SP-49 (cell line): ENCODE results near the gene CNIH4.

GRCh38 chr1:223755011-223755822 is 42.9 kb downstream of the CAPN2 start:
- PRO-cap: no peak

DNA sequence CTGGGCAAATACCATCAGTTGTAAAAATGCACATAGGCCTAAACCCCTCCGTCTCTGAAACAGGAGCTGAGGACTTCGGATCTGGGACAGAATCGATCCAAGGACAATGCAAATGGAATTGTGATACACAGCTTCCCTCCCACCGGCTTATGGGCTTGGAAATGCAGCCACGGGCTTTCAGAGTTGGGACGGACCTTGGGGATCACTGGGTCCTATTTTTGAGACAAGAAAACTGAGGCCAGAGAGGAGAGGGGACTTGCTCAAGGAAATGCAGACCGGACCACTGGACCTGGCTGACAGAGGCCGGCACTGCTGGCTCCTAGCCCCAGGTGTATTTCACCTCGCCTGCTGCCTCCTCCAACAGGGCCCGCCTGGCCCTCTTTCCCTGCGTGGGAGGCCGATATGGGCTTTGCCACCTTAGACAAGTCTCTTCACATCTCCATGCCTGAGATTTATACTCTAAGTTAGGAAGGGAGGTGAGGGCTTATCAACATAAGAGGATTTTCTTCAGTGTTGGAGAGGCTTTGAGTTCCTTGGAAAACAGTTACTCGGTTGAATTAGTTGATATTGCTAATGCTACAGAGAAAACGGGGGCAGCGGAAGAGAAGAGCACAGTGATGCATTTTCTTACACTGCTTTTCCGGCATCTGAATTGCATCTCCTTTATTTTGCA is 44.5 kb downstream of the CAPN2 start:
- PRO-cap: no peak

DNA sequence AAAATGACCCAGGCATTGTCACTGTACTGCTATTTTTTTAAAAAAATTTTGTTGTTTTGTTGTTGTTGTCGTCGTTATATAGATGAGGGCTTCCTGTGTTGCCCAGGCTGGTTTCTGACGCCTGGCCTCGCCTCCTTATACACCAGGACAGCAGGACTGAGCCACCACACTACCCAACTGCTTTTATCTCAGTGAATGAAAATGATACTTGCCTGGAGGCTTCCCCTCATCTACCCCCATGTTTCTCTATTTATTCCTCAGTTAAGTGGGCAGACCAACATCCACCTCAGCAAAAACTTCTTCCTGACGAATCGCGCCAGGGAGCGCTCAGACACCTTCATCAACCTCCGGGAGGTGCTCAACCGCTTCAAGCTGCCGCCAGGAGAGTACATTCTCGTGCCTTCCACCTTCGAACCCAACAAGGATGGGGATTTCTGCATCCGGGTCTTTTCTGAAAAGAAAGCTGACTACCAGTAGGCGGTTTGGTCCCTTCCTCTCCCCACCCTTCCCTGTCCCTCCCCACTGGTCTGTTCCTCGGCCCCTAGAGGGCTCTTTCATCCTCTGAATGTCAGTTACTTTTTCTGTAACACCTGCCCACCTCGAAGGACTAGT is 46.8 kb downstream of the CAPN2 start:
- PRO-cap: no peak

DNA sequence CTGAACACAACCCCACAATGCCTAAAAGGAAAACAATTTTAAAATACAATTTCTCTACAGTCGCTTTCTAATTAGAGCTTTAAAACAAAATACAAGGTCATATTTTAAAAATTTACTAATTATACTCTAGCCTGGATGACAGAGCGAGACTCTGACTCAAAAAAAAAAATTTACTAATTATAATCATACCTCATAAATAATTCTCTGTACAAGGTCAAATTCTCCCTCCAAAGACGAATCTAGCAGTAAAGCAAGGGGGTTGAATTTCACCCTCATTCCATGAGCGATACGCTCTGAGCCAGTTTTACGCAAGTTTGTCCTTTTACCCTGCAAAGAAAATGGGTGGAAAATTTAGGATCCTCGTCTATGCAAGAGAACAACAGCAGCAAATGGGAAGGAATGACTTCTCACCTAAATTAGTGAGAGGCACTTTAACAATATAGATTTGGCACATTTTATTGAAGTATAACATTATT is 52.6 kb downstream of the TP53BP2 start:
- PRO-cap: no peak

GRCh38 chr1:223802473-223803572 is 42.9 kb downstream of the TP53BP2 start:
- PRO-cap: no peak

DNA sequence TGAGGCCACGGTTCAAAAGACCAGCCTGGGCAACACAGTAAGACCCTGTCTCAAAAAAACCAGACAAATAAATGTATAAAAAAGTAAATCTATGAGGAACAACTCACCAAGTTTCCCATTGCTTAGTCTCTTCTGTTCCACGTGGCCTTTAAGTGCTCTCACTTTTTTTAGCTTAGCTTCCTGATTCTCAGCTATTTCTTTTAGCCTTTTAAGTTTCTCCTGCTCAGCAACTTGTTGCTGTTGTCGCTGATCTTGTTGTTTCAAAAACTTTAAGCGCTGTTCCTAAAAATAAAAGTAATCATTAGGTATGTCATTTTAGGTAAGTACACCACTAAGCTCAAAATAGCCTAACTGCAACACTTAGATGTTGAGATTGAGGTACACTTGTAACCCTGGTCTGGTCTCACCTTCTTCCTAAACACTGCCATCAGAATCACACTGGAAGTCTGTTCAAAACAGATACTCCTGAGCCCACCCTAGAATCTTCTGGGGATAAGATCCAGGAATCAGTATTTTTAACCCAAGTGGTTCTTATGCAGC is 41.6 kb downstream of the TP53BP2 start:
- PRO-cap: no peak

GRCh38 chr1:223813737-223814551 is 31.8 kb downstream of the TP53BP2 start:
- PRO-cap: no peak

DNA sequence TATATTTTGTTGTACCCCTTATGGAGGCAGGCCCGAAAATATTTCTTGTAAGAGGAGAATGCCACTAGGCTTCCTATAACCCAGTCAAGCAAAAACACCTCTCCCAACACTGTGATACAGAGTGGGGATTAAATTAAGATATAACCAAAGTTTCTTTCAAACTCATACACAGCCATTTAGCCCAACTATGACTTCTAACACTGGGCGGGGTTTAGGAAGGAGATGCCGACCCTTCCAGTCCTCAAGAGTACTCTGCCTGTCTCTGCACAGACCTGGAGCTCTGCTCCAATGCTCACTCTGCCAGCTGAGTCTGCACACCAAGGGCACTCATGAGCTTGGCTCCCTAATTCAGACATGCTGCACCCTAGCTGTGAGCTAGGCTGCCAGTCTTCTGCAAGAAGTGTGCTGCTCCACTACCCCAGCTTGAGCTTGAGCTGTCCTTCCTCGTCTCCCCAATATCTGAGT is 13.3 kb downstream of the TP53BP2 start:
- PRO-cap: no peak

DNA sequence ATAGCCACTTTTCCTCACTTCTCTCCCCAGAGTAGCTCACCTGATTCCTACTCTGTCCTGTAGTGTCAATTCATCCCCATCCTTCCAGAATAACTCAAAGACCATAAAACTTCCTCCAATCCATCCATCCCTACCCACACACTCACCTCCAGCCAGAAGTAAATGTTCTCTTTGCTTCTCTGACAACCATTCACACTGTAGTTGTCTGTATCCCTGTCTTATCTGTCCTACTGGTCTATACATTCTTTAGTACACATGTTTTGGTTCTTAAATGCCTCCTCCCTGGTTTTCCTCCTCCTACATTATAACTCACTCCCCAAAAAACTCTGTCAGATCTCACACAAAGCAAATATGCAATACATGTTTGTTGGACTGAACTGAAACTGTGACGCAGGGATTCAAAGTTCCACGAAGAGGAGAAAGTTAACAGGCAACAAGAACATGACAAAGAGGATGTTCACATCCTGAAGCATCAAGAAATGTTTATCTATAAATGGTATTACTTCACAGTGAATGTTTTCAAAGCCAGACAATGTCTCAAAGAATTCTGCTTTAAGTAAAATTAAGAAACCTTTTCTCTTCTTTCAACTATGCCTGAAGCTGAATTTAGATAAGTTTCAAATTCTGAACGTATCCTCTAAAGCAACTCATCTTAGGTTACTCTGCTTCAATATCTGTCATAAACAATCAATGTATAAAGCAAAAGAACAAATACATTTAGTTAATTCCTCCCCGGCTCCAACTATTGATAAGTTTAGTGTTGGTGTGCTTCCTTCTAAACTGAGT is 10.9 kb downstream of the TP53BP2 start:
- PRO-cap: no peak

DNA sequence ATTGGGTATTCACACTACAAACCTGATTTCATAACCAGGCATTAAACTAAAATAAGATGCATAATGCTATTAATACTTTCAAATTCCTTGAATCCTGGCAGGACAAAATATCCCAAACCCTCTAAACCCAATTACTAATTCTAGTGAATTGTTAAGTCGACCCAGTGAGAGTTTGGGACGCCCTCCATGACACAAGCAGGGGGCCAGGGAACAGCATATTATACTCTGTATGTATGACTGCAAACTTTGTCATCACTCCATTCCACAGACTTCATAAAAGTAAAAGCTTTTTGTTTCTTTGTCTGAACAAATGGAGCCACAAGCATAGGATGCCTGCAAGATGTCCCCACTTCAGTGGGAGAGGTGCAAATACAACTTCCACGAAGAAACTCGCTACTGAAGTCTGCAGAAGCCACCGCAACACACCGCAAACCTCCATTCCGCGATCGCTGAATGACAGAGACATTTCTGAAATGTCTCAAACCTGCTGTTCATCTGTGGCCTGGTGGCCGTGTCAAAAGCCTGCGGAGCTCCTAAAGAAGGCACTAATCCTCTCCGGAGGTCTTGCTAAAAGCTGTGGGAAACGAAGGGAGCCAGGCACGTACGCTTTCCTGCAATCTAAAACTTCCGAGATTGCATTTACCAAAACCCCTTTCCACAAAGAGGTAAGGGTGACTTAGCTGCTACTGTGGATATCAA is 1.1 kb downstream of the TP53BP2 start:
- PRO-cap: no peak

DNA sequence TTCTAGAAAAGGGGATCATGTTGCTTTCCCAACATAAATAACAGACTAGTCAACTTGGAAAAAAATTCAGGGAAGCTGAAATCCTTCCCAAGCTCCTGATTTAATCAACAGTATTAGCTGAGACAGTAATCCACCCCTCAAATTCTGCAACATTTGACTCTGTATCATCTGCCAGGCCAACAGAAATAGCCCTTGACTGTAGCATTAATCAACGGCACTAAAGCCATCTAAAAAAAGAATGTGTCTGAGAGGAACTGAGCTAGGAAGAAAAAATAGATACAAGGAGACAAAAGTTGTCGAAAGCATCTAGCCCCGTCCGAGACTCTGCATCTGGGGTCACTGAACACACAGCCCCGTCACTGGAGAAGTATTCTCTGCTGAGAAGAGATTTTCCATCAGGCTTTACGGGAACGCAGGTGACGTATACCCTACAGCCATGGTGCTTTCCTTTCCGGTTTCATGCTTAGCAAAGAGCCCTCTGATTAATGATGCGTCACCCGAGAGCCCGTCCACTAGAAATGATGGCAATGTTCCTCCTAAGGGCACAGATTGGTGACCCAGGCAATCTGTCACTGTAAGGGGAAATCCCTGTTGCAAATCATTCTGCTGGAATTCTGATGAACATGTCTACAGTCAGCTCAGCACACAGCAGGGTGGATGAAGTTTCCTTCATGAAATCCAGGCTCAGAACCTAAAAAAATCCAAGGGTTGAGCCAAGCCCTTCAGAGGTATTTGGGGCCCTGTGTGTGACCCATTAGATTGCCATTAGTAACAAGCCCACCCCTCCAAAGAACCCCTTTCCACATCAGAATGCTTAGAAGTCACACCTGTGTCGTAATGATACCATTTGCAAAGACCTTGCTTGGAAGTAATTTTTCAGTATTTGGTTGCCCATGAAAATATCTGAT is 42.3 kb upstream of the TP53BP2 start:
- PRO-cap: no peak

DNA sequence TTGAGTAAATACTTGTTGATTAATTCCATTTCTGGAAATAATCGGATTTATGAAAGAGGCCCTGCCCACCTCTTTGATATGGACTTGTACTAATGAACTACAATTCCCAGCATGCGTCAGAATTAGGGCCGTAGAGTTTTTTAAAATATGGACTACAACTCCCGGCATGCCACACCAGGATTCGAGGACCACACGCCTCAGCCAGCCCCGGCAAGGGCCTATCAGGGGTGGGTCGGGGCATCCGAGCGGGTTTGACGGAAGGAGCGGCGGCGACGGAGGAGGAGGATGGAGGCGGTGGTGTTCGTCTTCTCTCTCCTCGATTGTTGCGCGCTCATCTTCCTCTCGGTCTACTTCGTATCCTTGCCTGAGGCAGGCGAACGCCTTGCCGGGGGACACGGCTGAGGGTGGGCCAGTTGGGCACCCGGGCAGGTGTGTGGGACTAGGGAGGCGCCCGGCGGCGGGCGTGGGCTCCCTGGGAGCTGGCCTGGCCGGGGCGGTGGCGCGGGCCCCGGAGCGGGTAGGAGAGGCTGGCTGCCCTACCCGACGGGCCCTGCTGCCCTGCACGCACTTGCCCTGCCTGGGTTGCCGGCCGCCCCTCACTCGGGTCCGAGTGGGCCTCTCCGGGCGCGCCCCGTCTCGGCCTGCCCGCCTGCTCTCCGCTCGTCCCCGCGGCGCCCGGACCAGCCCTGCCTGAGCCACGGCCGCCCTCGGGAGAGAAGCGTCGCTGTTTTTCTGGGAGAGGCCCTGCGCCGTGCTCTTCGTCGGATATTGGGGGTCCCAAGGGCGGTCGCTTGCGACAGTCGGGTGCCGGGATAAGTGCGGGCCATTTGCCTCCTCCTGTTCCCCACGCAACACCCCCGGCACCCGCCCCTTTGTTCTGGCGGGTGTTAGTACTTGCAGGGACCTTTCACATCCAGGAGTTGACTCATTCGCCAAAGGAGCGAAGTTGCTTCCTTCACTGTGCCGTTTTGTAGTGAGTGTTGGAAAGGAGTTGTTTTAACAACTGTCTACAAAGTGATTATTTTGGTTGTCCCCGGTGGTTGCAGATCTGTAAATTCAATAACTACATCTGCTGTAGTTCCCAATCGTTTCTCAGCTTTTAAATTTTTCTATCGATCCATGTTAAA is at the start of gene CNIH4:
Gene CNIH4 (plus strand): TSS at position 240 of the 1,127 bp plus-strand sequence.
- PRO-cap: unidirectional peak, plus-strand start at position 221 of the sequence

DNA sequence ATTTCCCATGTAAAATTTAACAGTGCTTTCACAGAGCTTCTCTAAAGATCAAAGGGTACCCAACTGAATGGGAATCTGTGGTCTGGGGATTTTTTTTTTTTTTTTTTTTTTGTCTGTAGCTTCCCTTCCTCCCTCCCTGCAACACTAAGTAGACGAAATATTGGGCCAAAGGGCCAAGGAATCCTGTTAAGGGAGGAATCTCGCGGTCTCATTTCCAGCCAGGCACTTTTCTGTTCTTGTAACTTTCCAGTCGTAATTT is 22.8 kb upstream of the WDR26 start:
- PRO-cap: no peak

DNA sequence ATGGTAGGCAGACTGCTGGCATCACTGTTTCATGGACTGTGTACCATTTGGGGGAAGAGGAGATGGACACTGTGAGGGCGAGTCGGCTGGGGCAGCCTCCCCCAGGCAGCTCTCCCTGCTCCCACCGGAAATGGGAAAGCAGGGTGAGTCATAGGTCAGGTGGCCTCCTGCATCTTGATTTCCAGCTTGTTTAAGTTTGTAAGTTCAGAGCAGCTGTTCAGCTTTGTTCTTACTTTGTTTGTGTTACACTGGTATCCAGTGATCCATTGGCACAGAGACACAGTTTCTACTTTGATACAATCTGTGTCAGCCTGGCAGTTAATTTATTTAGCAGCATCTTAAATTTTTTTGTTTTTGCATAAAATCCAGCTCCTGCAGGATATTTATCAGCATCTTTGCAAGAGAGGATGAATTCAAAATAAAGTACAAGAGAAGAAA is 87.1 kb upstream of the CNIH3 start:
- PRO-cap: no peak

- PRO-cap: no peak
Measured at GRCh38 chr1:224736685-224737232, 120.6 kb downstream of the CNIH3 start.

GRCh38 chr1:225391975-225392345 is 35.9 kb downstream of the LBR start:
- PRO-cap: no peak

DNA sequence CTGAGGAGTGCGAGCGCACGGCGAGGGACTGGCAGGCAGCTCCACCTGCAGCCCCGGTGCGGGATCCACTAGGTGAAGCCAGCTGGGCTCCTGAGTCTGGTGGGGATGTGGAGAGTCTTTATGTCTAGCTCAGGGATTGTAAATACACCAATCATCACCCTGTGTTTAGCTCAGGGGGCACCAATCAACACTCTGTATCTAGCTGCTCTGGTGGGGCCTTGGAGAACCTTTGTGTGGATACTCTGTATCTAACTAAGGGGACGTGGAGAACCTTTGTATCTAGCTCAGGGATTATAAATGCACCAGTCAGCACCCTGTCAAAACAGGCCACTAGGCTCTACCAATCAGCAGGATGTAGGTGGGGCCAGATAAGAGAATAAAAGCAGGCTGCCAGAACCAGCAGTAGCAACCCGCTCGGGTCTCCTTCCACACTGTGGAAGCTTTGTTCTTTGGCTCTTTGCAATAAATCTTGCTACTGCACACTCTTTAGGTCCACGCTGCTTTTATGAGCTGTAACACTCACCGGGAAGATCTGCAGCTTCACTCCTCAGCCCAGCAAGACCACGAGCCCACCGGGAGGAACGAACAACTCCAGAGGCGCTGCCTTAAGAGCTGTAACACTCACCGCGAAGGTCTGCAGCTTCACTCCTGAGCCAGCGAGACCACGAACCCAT is 45.4 kb upstream of the LBR start:
- PRO-cap: no peak

GRCh38 chr1:225512582-225513242 is 84.9 kb upstream of the LBR start:
- PRO-cap: no peak

DNA sequence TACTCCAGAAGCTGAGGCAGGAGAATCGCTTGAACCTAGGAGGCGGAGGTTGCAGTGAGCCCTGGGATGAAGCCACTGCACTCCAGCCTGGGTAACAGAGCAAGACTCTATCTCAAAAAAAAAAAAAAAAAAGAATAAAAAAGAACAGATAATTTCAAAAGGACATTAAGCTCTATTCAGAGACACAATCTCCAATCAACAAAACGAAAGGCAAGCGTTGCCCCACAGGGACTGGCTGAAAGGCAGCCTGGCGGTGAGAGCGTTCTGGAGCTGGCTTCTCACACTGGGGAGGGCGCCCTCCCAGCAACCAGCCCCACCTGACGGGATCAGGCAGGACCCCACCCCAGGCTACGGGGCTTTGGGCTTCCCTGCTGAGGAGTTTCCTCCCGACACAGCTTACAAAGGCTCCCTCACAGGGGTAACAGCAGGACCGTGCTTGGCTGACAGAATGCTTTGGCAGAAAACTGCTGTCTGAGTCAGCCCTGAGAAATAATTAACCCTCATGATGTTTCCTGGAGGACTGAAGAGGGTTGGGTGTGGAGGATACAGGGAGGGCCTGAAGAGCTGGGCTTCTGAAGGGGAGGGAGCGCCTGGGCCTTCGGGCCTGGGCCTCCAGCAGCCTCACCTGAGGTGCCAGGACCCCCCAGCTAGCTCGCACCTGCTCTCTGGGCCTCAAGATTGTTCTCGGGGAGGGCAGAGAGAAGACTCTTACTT is 30.9 kb upstream of the SRP9 start:
- PRO-cap: no peak

DNA sequence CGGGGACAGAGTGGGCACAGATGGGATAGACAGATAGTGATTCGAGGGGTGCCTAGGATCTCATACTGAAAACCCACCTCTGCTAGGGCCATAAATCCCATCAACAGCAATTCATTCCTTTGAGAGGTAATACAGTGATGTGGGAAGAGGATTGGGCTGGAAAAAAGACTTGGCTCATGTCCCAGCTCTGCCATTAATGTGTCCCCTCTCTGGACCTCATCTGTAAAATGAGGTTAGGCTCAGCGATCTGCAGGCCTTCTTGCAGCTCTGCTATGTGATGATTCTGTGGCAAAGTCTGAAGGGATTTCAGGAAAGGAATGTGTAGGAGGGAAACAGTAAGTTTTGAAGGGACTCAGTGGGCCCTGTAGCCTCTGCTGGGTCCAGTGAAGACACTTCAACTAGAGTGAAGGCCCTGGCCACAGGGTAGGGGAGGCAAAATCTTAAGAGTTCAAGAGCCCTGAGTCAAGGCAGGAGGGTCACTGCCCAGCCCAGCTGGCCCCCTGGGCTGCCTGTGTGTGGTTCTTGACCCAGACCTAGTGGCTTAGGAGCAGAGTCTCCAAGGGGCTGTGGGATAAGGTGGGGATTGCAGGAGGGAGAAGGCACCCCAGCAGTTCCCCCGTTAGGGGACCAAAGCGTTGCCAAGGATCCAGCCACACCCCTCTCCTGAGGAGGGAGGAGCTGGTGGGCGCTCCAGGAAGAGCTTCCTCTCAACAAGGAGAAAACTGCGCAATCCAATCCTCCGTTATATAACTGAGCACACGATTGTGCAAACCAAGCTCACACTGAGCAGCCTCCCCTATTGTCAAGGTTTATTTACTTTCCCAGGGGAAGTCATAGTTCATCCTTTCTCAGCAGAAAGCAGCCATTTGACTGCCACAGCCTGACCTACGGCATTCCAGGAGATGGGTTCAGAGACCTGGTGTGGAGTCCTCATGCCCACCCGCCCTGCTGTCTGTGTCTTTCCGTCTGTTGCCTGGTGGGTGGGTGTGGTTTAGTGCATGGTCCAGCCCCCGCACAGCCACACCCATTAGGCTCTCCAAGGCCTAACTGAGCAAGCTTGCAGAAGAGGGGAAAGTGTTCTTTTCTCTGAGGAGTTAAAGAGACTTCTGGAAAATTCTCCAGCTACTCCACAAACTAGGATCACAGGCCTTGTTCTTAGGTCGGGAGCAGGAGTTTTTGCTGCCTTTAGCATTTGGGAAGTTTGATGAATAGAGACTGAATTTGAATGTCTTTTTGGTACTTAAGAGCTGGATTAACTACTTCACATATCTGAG is 3.3 kb downstream of the EPHX1 start:
- PRO-cap: no peak